AG04449 (cell line): ENCODE results near the gene FOXL1.

GRCh38 chr16:85954957-85955463 lies 56.0 kb downstream of the IRF8 start:
- RRBS, result no CpG with 5 or more reads among the region's 12 CpGs

DNA sequence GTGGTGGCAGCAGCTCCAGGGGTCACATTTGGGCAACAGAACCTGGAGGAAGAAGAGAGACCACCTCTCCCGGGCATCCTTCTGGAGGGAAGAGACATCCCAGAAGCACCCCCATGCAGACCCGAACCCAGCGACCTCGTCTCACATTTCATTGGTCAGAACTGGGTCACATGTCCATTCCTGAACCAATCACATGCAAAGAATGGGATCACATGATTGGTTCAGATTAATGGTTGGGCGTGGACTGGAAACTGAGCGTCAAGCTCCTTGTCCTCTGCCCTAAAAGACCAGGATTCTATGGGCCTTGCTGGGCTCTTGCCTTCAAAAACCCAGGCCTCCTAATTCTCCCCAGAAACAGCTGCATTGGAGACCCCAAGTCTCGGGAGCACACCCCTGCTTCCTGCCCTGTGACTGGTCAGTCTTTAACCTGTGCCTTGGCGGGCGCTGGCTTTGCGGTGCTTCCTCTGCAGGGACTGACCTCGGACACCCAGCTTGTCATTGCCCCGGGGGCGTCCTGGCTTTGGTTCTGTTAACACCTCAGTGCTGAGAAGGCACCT lies 63.3 kb downstream of the IRF8 start:
- RRBS, result no CpG with 5 or more reads among the region's 13 CpGs

- RRBS, result no CpG with 5 or more reads among the region's 11 CpGs
Measured at GRCh38 chr16:86059804-86060292, 160.9 kb downstream of the IRF8 start.

DNA sequence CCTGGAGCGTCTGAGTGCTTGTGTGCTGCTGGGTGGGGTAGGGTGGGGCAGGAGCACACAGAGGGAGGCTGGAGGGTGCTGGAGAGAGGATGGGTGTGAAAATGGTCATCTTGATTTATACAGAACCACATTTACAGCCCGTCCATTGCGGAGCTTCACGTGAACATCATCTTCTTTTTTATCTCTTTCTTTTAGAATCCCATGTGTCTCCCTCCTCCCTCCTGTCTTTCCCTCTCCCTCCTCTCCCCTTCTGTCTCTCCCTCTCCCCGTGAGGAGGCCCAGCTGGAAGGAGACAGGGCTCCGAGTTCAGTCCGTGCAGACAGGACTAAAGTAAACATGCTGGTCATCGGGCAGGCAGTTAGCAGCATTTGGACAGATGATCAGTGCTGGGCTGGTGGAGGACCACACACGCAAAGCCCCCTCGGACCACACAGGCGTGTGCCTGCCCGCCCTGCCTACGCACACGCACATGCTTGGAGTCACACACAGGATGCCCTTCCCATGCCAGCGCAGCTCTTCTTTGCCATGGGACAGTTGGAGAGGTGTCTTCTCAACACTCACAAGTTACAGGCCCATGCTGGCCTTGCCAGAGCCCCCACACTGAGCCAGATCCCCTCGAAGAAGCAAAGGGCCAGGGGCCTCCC lies 215.9 kb upstream of the FOXF1 start:
- RRBS, result no CpG with 5 or more reads among the region's 16 CpGs

- RRBS, result no CpG with 5 or more reads among the region's 7 CpGs
Measured at GRCh38 chr16:86301147-86301377, 209.3 kb upstream of the FOXF1 start.

DNA sequence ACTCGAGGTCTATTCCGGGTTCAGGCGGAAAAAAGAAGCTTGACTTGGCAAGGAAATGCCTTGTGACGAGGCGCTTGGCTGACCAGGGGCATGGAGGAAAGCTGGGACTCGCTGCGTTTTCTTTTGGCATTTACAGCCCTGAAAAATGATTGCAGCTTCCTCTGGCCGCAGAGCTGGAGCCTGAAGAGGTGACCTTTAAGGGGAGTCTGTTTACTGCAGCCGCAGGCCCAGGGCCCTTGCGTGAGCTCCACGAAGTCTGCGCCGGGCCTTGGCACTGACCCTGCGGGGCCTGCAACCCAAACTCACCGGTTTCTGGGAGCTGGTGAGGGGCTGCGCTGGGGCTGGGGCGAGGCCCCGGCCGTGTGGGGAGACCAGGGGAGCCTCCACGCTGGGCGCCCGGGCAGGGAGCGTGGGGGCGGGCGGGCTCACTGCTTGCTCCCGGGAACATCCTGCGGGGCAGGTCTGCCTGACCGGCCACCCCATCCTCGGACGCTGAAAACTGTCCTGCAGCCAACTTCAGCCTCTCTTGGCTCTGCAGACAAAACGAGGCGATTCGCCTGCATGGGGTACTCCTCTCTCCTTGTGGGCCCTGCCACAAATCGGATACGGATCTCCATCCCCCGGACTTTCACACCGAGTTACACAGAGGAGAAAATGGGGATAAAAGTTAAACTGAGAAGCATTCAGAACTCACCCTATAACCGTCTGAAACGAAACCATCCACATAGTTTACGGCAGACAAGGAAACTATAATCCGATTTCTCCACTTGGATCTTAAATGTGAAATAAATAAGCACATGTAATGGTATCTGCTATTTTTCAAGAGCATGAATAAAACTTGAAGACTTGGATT lies 206.3 kb upstream of the FOXF1 start:
- RRBS, result 43% methylated on average over 13 of the region's 41 CpGs

DNA sequence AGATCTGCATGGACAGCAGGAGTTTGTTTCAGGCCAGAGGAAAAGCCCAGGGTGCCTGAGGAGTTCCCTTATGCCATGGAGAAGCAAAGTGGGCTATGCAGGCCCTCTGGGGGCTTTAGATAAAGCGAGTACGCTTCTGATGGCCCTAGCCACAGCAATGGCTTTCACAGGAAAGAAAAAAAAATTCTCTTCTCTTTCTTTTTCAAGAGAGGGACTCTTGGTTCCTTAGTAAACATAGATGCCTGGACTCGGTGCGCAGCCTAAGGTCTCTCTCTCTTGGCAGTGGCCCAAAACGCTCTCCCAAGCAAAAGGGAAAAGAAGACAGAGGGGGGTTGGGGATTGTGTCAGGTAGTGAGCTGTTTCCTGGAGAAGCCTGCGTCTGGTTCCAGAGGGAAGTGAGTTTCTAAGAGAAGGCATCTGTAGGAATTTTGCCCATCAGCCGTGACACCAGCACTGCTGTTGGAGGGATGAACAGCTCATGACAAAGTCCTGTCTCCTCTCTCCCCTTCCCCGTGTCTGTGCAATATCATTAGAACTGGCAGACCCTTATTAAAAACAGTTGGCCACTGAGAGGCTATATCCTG lies 166.3 kb upstream of the FOXF1 start:
- RRBS, result no CpG with 5 or more reads among the region's 8 CpGs

DNA sequence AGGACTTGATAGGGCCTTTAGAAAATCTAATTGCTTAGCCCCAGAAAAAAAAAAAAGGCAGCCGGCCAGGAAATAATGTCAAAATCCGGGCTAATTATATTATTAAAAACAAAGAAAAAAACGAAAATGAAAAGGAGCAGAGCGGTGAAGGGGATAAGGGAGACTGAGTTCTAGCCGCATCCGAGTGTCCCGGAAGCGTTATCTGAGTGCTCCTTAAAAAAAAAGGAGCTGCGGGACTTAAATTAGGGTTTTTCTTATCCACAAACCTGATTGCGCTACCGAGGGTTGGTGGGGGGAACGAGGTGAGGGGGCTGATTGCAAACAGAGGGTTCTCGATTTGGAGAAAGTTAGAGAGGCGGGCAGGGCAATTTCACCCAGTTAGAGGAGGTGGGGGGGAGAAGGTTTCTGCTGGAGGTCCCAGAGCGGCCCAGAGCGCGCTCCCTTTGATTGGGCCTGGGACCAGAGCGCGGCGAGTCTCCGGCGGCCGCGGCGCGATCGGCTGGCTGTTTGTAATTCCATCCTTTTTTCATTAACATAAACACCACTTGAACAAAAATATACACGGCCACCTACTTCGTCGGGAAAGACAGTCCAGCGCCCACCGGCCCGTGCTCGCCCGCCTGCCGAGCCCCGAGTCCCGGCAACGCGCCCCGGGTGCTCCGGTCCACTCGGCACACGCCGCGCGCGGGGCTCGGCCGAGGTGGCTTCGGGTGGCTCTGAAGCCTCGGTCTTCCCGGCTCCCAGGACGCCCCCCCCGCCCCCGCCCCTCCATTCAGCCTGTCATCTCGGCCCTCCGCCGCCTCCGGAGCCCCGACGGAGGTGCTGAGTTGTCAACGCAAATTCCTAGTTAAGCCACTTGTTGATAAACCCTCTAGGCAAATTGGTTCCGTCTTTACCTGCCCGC lies 13.4 kb upstream of the FOXF1 start:
- RRBS, result 7% methylated on average over 29 of the region's 65 CpGs

- RRBS, result no CpG with 5 or more reads among the region's 20 CpGs
Measured at GRCh38 chr16:86500012-86500876, 10.1 kb upstream of the FOXF1 start.

GRCh38 chr16:86568248-86568735 lies 1.7 kb downstream of the FOXC2 start:
- RRBS, result under 1% methylated on average over 39 of the region's 64 CpGs

DNA sequence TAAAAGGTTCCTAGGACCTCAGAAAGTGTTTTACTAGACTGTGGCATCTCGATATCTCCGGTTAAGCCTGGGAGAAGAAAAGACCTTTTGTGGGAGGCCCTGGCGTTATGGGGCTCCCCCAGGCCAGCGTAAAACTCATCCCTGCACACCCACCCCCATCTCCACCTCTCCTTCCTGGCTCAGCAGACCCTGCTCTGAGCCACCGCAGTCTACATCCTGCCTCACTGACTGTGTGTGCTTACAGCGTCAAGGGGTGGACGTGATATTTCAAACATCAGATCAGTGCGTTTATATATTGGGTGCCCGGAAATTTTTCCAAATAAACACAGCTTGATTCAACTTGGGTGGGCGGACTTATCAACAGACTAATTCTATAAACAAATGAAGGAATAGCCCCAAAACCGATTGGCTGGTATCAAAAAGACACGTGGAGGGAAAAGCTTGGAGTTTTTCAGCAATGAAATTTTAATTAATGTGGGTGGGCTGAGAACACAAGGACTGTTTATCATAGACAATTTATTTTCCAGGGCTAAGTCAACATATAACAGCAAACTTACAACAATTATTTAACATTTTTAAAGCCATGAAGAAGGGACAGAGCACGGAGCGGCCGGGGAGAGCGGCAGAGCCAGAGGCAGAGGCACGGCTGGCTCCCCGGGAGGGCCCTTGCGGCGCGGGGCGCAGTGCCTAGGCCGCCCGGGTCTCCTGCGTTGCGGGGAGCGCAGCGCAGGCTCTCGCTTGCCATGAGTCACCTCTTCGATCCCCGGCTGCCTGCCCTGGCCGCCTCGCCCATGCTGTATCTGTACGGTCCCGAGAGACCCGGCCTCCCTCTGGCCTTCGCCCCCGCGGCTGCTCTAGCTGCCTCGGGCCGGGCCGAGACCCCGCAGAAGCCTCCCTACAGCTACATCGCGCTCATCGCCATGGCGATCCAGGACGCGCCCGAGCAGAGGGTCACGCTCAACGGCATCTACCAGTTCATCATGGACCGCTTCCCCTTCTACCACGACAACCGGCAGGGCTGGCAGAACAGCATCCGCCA lies at the start of gene FOXL1:
FOXL1 (plus strand) TSS at position 569 of the 1,039 bp plus-strand sequence.
- RRBS, result 4% methylated on average over 29 of the region's 56 CpGs

DNA sequence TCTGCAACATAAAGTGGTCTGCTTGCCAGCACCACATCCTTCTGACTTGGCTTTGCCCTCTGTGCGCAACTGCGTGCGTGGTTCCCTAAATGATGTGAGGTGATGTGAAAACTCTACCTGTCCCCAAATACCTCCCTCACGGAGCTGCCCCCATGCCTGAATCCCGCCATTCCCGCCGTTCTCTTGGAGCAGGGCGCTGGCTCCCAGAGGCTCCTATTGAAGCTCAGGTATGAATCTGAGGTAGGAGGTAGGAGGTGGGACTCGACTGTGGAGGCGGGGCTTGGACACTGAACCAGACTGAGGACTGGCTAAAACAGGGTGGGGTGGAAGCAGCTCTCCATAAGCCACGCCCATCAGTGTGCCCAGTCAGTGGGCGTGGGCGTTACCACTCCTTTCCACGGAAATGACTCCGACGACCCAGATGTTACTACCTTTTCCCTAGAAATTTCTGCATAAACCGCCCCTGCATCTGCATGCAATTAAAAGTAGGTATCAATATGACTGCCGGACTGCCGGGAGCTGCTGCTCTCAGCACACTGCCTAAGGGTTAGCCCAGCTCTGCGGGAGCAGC lies 40.9 kb downstream of the FOXL1 start:
- RRBS, result no CpG with 5 or more reads among the region's 20 CpGs

DNA sequence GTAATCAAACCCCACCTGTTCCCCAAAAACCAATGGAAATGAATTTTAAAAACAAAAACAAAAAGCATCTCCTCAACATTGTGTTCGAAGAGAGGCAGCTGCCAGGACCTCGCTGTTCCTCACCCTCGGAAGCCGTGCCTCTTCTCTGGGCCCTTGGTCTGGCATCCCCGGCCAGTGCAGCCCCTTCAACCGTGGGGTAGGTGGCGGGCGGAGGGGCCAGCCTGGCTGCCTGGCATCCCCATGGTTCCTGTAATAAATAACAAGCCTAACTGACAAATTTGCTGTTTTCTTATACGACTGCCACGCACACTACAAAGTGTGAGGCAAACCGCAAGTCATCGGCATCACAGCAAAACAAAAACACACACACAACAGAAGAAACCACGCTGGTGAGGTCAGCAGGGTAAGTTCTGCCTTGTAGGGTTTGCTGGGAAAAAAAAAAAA lies 162.5 kb downstream of the FOXL1 start:
- RRBS, result no CpG with 5 or more reads among the region's 13 CpGs

GRCh38 chr16:87207551-87208076 lies 109.6 kb downstream of the C16orf95 start:
- RRBS, result no CpG with 5 or more reads among the region's 9 CpGs

DNA sequence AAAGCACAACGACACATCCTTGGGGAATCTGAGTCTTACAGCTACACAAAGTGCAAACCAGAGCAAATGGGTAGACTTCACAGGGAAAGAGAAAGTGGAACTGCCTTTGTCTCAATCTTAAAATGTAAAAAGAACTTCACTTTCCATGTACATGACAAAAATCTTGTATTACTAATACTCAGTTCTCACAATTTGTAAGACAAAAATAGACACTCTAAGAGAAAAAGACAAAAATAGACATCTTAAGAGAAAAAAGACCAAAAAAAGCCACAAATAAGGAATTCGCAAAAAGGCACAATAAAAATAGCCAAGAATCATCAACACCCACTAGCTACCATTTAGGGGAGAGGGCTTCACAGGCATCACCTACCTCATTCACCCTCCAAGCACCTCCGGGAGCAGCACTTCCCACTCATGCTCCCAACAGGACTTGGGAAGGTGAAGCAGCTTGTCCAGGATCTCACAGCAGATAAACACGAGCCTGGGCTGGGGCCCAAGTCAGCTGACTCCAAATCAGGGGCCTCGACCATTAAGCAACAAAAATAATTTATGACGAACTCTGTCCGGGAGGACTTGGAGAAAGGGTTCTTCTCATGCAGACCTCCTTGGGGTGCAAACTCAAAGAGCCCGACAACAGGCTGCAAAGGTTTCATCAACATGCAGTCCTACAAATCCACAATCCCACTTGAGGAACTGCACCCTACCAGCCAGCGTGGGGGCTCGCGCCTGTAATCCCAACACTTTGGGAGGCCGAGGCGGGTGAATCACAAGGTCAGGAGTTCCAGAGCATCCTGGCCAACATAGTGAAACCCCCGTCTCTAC lies 2.3 kb downstream of the FBXO31 start:
- RRBS, result no CpG with 5 or more reads among the region's 14 CpGs

GRCh38 chr16:87461295-87462214 lies 31.3 kb downstream of the ZCCHC14 start:
- RRBS, result no CpG with 5 or more reads among the region's 15 CpGs

DNA sequence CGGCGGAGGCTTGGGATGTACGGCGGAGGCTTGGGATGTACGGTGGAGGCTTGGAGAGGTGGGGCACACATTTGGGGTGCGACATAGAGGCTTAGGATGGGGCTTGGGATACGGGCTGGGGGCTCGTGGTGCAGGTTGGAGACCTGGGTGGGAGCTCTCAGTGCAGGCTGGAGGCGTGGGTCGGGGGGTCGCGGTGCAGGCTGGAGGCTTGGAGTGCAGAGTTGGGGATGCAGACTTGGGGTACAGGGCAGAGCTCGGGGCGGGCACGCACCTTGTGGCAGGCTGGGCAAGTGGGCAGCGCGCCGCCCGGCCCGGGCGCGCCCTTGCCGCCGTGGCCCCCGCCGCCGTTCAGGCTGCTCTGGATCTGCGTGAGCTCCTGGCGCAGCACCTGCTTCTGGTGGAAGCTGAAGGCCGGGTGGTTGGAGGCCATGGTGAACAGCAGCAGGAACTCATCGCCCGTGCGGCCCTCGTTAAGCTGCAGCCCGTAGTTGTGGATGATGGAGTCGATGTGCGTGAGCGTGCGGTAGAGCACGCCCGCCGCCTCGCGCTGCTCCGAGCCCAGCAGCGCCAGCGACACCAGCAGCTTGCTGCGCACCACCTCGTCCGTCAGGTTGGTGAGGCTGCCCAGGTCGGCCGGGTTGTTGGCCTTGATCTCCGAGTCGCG lies 1.3 kb downstream of the ZCCHC14 start:
- RRBS, result 11% methylated on average over 10 of the region's 55 CpGs

DNA sequence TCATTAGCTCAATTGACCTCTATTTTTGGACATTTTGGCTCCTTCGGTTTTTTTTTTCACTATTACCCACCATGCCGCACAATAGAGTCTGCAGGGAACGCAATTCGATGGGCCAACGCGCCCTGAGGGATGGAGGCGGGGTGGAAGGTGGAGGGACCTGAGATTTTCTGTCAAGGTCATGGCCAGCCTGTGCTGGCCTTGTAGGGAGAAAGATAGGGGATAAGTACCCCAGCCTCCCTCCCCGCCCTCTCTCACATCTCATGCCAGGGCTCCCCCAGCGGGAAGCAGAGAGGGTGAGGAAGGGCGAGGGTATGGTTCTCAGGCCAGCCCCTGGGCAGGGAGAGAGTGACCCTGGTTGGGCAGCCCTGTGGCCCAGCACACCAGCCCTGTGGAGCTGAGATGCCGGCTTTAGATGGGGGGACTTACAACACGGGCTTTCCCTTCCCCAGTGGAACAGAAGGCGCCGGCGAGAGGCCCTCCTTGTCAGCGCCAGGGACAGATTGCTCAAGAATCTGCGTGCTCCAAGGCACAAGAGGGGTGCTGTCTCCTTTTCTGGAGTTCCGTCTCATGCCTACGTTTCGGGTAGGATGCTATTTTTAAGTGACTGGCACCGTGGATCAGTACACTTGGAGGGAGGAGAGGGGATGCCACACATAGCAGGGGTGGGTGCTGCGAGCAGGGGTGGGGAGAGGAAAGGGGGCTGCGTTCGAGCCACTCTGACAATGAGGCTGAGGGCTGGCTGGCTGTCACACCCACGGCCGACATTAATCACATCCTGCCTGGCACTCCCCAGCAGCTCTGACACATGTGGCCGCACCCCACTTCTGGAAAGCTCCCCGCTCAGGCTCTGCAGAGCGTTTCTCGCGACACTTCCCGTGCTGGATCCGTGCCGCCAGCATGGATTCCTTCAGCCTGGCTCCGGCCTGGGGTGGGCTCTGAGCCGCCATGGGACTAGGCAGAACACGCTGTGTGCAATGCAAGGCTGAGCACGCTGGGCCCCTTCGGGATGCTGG lies 24.7 kb upstream of the ZCCHC14 start:
- RRBS, result 65% methylated on average over 4 of the region's 39 CpGs

DNA sequence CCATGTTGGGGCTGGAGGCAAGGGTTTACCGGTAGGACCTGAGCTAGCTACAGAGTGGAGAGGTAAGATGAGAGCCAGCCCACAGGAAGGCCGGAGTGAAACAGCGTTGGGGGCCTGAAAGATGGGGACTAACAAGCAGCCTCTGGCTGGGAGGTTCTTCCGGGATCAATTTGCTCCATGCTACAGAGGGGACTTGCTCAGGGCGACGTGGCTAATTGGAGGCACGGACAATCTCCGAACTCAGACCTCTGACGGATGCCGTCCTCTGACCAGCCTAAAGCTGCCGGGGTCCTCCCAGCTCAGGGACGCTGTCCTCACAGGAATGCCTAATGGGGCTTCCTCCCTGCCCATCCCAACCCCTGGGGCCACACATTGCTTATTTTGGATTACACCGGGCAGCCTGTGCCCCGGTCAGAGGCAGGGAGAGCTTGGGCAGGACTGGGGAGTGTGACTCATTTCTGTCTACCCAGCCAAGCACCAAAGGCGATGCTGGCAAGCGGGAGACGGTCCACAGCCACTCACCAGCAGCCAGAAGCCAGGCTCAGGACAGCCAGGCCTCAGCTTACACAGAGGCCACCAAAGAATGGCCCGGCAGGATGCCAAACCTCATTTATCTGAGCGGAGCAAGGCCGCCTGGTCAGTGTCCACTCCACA lies 25.6 kb upstream of the ZCCHC14 start:
- RRBS, result 80% methylated on average over 4 of the region's 20 CpGs

DNA sequence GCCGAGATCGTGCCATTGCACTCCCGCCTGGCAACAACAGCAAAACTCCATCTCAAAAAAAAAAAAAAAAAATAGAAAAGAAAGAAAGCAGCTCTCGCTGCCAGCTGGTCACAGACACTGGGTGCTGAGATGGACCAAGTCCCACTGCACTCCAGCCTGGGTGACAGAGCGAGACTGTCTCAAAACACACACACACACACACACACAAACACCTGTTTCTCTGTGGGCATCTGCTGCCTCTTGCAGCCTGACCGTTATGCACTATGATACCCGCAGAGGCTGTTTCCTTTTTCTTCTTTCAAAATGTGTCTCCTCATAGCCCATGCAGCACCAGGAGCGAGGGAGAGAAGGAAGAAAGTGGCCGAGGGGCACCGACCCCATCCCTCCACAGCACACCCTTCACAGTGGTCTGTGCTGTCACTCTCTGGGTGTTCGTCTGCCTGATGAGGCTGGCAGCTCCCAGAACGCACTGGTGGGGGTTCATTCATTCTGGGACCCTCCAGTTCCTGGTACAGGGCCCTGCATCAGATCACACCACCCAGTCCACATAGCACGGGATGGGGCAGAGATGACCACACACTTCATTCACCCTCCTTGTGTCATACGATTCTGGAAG lies 37.0 kb upstream of the KLHDC4 start:
- RRBS, result no CpG with 5 or more reads among the region's 14 CpGs